Lung (tissue), 4 donors: ENCODE data around the genes PTTG1 and GABRA6.

DNA sequence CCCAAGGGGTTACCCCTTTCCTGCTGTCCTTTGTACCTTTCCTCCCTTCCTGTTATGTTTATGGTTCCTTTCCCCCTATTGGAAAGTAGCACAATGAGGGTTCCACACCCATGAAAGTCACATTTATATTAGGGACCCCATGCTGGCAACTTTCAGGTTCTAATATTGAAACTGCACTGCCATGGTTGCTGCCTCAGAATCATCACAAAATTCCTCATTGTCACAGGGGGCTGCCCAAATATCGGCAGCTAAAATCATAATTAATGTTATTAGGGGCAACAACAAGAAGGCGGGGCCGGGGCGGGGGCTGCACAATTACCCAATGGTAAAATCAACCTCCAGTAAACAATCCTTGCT, 123.6 kb upstream of the ADRA1B start:
- PRO-cap: no peak
- RAMPAGE, long total RNA: no peak
- RRBS: no CpG with 5 or more reads among the region's 4 CpGs

- PRO-cap: no peak
- RAMPAGE, long total RNA: no peak
- RRBS: 4% methylated on average over 35 of the region's 79 CpGs
Observed at GRCh38 chr5:159971744-159972423, 37.1 kb upstream of the TTC1 start.

- PRO-cap: no peak
- RAMPAGE, long total RNA: no peak
- RRBS: no CpG with 5 or more reads among the region's 3 CpGs
Observed at GRCh38 chr5:160007627-160007988, 1.3 kb upstream of the TTC1 start.

DNA sequence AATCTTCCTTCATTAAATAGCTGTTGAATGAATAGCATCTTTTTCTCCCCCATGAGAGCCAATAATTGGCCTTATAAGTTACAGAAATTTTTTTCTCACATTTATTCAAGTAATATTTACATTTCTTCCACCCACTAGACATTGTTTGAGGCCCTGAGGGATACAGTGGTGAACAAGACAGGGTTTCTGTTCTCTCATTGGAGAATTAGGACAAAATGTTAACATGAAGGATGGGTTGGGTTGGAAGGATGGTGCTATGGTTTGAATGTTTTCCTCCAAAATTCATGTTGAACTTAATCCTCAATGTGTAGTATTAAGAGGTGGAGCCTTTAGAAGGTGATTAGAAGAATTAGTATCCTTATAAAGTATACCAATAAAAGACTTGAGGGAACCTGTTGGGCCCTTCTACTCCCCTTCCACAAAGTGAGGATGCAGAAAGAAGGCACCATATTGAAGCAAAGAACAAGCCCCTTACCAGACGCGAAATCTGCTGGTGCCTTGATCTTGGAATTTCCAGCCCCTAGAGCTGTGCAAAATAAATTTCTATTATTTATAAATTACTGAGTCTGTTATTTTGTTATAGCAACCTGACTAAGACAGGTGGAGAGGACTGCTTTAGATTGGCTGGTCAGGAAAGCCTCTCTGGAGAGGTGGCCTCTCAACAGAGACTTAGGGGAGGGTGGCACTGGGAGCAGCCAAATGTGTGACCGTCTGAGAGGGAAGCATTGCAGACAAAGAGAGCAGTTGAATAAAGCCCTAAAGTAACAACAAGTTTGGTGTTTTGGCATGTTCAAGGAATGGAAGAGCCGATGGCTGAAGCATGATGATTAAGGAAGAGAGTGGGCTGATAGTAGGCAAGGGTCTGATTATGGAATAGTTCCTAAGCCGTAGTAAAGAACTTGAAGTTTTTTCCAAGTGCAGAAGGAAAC, 9.1 kb downstream of the TTC1 start:
- PRO-cap: no peak
- RAMPAGE, long total RNA: no peak
- RRBS: no CpG with 5 or more reads among the region's 5 CpGs

- PRO-cap: no peak
- RAMPAGE, long total RNA: no peak
- RRBS: no CpG with 5 or more reads among the region's 5 CpGs
Observed at GRCh38 chr5:160080313-160080871, 38.9 kb downstream of the PWWP2A start.

DNA sequence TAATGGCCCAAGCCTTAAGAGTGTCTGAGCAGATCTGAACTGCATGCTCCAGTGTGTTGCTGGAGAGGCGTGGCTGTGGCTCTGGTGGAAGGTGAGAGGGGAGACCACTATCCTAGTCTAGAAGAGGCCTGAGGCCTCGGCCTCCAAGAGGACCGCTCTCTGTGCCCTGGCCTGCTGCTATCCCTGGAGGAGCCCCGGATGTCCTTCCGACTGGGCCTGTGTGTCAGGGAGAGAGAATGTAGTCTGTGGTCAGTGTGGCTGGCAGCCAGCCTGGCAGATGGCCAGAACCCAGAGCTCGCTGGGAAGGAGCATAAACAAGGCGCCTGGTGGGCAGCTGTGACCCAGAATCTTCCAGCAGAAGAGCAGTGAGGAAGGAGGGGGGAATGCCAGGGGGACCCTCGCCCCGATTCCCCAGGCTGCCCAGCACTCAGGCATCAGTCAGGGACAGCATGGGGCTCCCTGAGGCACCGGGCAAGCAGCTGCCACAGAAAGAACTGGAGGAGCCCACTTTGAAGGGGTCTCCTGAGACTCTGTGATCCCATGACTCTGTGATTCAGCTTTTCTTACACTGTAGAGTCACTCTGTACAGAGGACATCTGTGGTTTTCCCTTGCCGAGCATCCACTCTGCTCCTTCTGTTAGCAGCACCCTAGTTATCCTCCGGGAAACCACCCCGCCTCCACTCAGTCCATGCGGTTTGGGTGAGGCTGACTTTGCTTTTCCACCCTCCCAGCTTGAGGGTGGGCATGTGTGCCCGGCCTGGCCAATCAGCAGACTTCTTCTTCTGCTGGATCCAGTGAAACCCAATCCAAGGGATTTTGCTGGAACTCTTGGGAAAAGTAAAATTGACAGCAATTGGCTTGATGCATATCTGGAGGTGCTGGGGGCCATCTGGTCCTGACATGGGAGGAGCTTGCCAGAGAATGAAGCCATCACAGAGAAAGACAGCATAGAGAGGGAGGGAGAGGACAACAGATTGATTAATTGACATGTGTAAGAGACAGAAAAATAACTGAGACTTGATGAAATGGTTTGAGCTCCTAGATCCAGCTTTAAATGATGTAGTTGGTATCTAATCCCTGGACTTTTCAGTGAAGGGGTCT, 46.2 kb upstream of the PWWP2A start:
- PRO-cap: unidirectional peak, minus-strand start at position 627 of the sequence
- RAMPAGE, long total RNA: no peak
- RRBS: no CpG with 5 or more reads among the region's 15 CpGs

- PRO-cap: no peak
- RAMPAGE, long total RNA: start-site peak on the plus strand at chr5:160187398-160187413, 67 and 38 reads in 2 replicates
- RRBS: no CpG with 5 or more reads among the region's 5 CpGs
Observed at GRCh38 chr5:160187119-160187549, 42.2 kb upstream of the FABP6 start.

DNA sequence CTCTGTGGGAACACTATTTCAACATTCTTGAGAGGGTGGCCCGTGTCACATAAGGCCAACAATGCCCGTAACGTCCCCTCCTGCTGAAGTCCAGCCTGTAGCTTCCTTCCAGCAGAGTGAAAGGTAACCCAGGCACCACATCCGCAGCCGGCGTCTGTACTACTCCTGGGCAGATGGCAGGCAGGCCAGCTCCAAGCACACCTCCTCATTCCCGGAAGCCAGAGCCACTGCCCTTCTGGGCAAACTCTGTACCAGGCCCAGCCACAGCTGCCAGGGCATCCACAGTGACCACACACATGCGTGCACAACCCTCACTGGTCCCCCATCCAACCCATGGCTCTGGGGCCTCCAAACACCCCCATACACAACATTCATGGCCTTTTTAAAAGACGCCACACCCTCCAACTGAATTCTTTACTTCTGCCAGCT, 18.1 kb downstream of the CCNJL start:
- PRO-cap: no peak
- RAMPAGE, long total RNA: no peak
- RRBS: 75% methylated on average over 3 of the region's 9 CpGs

- PRO-cap: no peak
- RAMPAGE, long total RNA: no peak
- RRBS: no CpG with 5 or more reads among the region's 9 CpGs
Observed at GRCh38 chr5:160353274-160353773, 17.1 kb downstream of the C1QTNF2 start.

GRCh38 chr5:160421530-160422722, at the start of gene PTTG1:
Gene PTTG1 (plus strand): TSS chr5:160421855.
- PRO-cap: no peak
- RAMPAGE, long total RNA: start-site peak on the plus strand at chr5:160421834-160421880, 1,306 and 167 reads in 2 replicates
- RRBS: 0% methylated on average over 6 of the region's 44 CpGs

- PRO-cap: no peak
- RAMPAGE, long total RNA: no peak
- RRBS: no CpG with 5 or more reads among the region's 21 CpGs
Observed at GRCh38 chr5:160469012-160469985, 47.6 kb downstream of the PTTG1 start.

DNA sequence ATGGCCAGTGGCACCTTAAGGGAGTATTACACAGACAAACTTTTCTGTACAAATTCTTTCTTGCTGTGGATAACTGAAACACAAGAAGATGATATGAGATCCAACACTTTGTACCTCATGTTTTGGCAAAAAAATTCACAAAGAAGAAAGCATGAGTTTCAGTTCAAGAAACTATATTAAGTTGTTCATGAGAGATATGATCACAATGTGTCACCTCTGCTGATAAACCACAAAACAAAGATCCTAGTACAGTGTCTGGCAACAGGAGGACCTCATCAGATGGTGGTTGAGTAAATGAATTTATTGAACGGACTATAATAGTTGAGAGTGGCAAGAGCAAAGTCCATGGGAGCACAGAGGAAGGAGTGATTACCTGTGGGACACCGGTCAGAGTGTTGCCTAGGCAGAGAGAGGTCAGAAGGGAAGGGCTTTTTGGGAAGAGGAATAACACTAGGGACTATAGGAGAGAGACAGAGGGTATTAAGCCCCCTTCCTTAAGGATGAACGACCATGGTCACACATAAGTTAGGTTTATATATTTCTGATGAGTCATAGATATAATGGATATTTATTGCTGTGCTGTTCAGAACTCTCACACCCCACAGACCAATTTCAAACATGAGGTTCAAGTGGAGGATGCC, 194.0 kb downstream of the ATP10B start:
- PRO-cap: no peak
- RAMPAGE, long total RNA: no peak
- RRBS: no CpG with 5 or more reads among the region's 3 CpGs

- PRO-cap: no peak
- RAMPAGE, long total RNA: no peak
- RRBS: no CpG with 5 or more reads among the region's 5 CpGs
Observed at GRCh38 chr5:161685226-161685804, at the start of gene GABRA6. Gene GABRA6 (plus strand): TSS chr5:161685721.

DNA sequence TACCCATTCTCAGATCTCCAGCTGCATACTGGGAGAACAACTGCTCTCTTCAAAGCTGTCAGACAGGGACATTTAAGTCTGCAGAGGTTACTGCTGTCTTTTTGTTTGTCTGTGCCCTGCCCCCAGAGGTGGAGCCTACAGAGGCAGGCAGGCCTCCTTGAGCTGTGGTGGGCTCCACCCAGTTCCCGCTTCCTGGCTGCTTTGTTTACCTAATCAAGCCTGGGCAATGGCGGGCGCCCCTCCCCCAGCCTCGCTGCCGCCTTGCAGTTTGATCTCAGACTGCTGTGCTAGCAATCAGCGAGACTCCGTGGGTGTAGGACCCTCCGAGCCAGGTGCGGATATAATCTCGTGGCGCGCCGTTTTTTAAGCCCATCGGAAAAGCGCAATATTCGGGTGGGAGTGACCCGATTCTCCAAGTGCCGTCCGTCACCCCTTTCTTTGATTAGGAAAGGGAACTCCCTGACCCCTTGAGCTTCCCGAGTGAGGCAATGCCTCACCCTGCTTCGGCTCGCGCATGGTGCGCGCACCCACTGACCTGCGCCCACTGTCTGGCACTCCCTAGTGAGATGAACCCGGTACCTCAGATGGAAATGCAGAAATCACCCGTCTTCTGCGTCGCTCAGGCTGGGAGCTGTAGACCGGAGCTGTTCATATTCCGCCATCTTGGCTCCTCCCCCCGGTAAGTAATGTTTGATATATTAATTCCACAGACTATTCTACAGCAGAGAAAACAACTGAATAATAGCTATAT, 31.1 kb upstream of the GABRG2 start:
- PRO-cap: no peak
- RAMPAGE, long total RNA: no peak
- RRBS: no CpG with 5 or more reads among the region's 33 CpGs

DNA sequence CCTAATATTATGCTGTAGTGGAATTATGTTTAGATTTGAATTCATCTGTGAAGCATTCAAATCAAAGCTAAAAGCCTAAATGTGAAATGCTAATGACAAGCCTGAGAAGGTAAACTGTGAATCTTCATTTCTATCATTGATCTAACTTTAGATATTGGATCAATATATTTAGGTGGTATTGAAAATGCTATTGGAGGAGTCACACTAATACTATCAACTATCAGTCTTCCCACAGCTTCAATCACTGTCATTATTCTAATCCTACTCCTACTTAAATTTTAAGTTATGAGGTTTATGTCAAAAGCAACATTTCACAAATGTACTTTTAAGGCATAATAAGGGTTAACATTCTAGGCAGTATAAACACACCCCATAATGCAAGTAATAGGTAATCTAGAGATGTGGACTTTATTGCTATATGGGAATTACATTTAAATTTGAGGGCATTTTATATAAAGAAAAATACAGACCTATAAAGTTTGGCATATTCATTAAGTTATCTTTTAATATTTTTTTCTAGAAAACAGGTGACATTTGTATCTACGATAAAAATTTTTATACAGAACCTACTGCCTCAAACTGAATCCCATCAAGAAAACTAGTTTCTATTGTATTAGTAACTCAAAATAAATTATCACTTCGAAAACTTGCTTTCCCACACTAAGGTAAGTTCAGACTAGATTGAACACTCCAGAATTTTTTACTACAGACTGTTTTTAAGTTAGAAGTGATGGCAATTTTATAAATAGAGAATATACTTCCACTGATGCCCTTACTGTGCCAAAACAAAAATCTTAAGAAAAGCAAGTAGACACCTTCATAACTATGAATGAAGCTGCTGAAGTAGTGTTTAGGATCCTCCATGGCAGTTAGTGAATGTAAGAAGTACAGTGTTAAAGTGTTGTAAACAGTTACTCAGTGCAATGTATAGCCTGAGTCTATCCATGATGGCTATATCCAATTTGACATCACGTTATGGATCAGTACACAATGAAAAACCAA, 6.7 kb downstream of the CCNG1 start:
- PRO-cap: no peak
- RAMPAGE, long total RNA: no peak
- RRBS: no CpG with 5 or more reads among the region's 3 CpGs

GRCh38 chr5:163727115-163727519, 221.7 kb downstream of the MAT2B start:
- PRO-cap: no peak
- RAMPAGE, long total RNA: no peak
- RRBS: no CpG with 5 or more reads among the region's 3 CpGs

GRCh38 chr5:163914927-163915405, 409.5 kb downstream of the MAT2B start:
- PRO-cap: no peak
- RAMPAGE, long total RNA: no peak
- RRBS: no CpG with 5 or more reads among the region's 7 CpGs

GRCh38 chr5:164457707-164458106, 952.3 kb downstream of the MAT2B start:
- PRO-cap: no peak
- RAMPAGE, long total RNA: no peak

DNA sequence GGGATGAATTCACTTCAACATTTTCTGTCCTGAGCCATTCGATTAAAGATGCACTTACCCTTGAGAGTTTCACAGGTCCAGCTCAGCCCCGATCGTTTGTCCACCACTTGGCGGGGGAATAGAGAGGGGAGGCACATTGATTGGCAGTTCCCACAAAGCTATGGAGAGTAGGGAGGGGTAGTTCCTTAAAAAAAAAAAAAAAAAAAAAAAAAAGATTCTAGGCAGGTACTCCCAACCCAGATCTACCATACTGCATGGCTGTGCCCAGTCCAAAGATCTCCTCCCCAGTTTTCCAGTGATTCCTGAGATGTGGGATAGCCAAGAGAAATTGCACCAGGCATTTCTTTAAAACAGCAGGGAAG, 904.9 kb upstream of the TENM2 start:
- PRO-cap: no peak
- RAMPAGE, long total RNA: no peak
- RRBS: no CpG with 5 or more reads among the region's 4 CpGs

DNA sequence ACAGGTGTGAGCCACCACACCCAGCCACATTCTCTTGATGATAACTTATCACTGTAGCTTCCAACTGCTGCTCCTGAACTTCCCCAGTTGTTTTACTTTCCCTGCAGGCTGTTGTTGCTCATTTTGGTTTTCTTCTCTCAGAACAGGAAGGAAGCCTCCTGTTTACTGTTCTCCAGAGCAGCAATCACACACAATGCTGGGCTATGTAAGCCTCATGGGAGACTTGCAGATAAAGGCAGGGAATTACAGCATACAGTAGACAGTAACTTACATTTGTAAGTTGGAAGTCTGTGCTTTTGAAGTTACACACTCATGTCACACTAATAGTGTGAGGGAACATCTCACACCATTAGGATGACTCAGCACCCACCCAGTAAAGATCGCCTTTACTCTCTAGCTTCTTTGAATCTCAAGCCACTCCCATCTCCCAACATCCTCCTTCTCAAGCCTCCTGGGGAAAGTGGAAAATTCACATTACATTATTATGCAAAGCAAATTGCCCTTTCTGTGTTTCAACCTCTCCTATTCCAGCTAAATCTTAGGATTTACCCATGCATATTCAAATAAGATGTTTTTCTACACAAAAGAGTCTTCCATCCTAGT, 903.8 kb upstream of the TENM2 start:
- PRO-cap: no peak
- RAMPAGE, long total RNA: no peak
- RRBS: no CpG with 5 or more reads among the region's 1 CpG